H1 (cell line): Measurements from ENCODE around the gene WBP4.

- RRBS = no CpG with 5 or more reads among the region's 33 CpGs
CAGE:
- cytosol, long polyA plus RNA = no peak
- long polyA plus RNA = no peak
- nucleus, long polyA plus RNA = no peak
These were observed 187.0 kb downstream of the FOXO1 start for GRCh38 chr13:40479139-40480161.

- RRBS = no CpG with 5 or more reads among the region's 3 CpGs
CAGE:
- cytosol, long polyA plus RNA = no peak
- long polyA plus RNA = no peak
- nucleus, long polyA plus RNA = no peak
These were observed 118.6 kb downstream of the FOXO1 start for GRCh38 chr13:40547686-40548490.

DNA sequence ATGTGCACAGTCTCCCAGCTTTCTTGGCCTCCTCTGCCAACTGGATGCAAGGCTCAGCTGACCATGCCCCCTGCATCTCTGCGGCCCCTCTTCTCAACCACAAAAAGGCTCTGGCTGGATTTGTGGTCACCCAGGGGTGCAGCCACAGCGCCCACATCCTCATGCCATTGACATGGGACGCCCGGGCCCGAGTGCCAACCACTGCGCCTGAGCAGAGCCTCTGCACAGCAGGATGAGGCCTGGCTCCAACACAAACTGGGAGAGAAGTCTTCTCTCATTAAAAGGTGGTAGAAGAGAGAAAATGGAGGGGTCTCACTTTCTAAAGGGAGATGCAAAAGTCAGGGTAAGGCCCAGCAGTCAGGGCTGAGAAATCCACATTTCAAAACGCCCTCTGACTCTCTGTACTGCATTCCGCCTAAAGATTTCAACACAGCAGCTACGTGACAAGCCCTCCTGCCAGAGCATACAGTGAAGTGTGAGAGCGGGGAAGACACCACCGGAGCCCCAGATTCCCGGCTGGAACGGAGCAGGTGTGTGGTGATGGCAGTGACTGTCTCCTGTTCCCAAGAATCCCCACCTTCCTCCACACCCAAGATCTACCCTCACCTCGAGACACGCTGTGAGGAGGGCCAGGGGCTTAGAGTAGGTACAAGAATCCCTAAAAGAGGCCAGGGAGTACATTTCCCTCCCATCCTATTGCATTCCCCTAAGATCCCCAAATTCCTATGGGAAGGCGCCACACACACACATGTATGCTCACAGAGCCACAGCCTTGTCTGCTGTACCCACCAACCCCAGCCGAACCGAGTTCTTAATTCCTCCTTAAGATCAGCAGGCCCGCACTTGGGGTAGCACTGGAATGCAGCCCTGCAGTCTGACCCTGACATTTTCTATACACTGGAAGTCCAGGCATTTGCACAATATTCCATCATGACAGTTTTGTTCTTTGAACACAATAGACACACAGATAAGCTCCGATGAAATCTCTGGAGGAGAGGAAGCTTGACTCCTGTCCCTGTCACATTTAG is 103.1 kb downstream of the FOXO1 start:
- RRBS = no CpG with 5 or more reads among the region's 20 CpGs
CAGE:
- cytosol, long polyA plus RNA = no peak
- long polyA plus RNA = no peak
- nucleus, long polyA plus RNA = no peak

- RRBS = no CpG with 5 or more reads among the region's 6 CpGs
CAGE:
- cytosol, long polyA plus RNA = no peak
- long polyA plus RNA = no peak
- nucleus, long polyA plus RNA = no peak
These were observed 60.7 kb downstream of the FOXO1 start for GRCh38 chr13:40605519-40606273.

- RRBS = no CpG with 5 or more reads among the region's 1 CpG
CAGE:
- cytosol, long polyA plus RNA = no peak
- long polyA plus RNA = no peak
- nucleus, long polyA plus RNA = no peak
These were observed 59.8 kb downstream of the FOXO1 start for GRCh38 chr13:40606677-40606983.

DNA sequence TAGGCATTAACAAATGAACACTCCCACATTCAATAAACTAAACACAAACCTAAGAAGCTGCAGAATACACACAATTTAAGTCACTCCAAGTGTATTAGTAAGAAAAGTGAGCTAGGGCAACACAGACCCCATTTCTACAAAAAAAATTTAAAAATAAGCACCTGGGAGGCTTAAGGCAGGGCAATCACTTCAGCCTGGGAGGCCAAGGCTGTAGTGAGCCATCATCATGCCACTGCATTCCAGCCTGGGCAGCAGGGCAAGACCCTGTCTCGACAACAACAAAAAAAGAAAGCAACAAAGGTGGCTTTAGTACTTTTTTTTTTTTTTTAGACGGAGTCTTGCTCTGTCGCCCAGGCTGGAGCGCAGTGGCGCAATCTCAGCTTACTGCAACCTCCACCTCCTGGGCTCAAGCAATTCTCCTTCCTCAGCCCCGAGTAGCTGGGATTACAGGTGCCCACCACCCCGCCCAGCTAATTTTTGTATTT is 32.0 kb downstream of the FOXO1 start:
- RRBS = no CpG with 5 or more reads among the region's 7 CpGs
CAGE:
- cytosol, long polyA plus RNA = no peak
- long polyA plus RNA = no peak
- nucleus, long polyA plus RNA = no peak

DNA sequence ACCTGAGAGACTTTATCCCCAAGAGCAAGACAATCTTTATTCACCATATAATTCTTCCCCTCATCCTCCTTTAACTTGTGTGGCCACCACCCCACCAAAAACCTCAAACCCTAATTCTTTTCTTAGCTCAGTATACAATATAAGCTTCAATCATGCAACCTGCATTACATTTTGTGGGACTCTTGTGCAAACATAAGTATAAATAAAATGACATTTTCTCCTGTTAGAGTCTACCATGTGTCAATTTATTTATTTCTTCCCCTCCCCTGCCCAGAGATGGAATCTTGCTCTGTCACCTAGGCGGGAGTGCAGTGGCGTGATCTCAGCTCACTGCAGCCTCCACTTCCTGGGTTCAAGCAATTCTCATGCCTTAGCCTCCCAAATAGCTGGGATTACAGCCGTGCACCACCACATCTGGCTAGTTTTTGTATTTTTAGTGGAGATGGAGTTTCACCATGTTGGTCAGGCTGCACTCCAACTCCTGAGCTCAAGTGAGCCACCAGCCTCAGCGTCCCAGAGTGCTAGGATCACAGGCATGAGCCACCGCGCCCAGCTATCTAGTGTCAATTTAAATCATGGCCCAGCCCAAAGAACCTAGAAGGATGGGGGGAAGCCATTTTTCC is 19.2 kb downstream of the FOXO1 start:
- RRBS = no CpG with 5 or more reads among the region's 6 CpGs
CAGE:
- cytosol, long polyA plus RNA = no peak
- long polyA plus RNA = no peak
- nucleus, long polyA plus RNA = no peak

GRCh38 chr13:40993920-40994570 is 25.1 kb downstream of the ELF1 start:
- RRBS = no CpG with 5 or more reads among the region's 3 CpGs
CAGE:
- cytosol, long polyA plus RNA = no peak
- long polyA plus RNA = no peak
- nucleus, long polyA plus RNA = no peak

DNA sequence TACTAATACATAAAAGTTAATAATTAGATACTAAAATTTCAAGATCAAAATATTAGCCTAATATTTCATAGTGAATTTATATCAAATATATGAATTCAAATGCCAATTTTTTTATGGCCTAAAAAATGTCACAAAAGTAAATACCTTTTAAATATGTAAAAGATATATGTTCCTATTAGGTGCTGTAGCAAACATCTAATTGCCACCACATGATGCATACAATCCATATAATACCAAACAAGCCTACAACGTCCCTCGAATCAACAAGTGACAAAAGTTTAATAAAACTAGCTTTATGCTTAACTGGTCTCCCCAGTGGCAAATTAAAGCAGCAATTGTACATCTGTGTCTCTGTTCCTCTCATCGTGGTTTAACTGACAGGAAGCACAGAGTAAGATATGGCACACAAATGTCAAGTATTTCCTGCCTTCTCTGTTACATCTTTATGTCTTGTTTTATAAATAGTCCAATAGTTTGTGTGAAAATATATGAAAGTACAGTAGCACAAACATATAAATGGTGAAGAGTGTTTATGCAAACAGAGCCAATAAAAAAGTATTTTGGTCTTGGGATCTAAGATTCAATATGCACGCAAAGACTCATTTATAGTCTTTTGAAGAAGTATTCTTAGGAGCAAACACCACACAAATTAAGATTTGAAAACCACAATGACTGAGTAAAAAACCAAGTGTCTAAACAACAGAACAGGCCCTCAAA is 14.3 kb downstream of the ELF1 start:
- RRBS = no CpG with 5 or more reads among the region's 4 CpGs
CAGE:
- cytosol, long polyA plus RNA = no peak
- long polyA plus RNA = no peak
- nucleus, long polyA plus RNA = no peak

DNA sequence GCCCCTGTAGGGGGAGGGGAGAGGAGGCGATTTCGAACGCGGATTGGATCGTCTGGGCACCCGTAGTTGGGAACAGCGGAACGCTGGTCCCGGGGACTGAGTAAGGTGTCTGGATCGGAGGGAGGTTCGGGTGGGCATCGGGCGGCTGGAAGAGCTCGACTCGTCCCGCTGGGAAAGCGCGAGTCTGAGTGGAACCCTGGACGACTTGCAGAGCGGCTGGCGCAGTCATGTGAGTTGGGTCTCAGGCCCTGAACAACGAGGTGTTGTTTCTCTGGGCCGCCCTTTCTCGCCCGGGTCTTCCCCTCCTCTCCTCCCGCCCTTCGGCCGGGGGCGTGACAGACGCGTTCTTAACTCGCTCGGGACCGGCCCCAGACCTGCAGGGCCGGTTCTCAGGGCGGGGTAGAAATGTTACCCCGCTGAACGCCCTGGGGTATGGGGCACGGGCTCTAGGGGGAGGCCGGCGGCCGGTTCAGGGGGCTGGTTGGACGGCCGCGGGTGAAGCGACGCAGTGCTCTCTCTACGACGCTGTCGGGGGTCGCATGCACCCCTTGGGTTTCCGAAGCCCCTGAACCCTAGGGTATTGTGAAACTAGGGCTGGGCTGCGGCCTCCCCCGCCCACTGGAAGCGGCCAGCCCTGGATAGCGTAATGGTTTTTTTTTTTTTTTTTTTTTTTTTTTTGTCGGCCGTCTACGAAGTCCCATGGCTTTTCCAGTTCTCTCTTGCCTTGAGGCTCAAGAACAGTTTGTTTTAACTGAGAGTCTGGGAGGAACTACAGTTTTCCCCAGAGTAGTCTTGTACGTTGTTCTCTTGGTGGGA is at the start of gene WBP4:
WBP4 (plus strand) TSS at position 63 of the 816 bp plus-strand sequence.
- RRBS = under 1% methylated on average over 9 of the region's 60 CpGs
CAGE:
- cytosol, long polyA plus RNA = start-site peak on the plus strand centred at position 97 of the sequence, 49 bp wide, 659 reads
- long polyA plus RNA = start-site peak on the plus strand centred at position 123 of the sequence, 100 bp wide, 828 and 607 reads in 2 replicates
- nucleus, long polyA plus RNA = start-site peak on the plus strand centred at position 100 of the sequence, 75 bp wide, 1,279 reads

DNA sequence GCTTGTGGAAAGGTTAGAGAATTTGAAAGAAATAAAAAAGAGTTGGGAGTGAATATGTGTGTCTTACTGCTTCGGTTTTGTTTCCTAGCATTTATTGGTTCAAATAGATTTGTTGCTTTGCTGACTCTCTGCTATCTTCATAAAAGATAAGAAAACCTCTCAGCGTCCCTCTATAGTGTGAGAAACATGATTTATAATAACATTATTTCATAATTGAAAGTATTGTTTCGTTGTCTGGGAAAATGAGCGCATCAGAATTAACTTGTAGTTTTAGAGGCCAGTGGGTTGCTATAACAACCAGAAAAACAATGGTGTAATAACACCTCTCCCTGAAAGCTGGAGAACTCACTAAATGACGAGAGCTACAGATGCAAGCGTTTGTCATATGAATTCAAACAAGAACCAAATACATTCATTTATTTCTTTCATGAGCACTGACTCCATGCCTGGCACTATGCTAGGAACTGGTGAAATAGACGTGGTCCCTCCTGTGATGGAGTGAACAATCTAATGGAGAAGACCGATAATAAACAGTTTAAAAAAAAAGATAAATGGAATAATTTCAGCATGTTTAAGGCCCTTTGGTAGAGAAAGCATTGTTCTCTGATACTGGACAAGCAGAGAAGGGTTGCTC is 16.4 kb downstream of the KBTBD7 start:
- RRBS = no CpG with 5 or more reads among the region's 8 CpGs
CAGE:
- cytosol, long polyA plus RNA = no peak
- long polyA plus RNA = no peak
- nucleus, long polyA plus RNA = no peak

- RRBS = no CpG with 5 or more reads among the region's 4 CpGs
CAGE:
- cytosol, long polyA plus RNA = no peak
- long polyA plus RNA = no peak
- nucleus, long polyA plus RNA = no peak
These were observed 45.6 kb downstream of the NAA16 start for GRCh38 chr13:41356709-41357088.

GRCh38 chr13:41488167-41488567 is 30.8 kb downstream of the RGCC start:
- RRBS = no CpG with 5 or more reads among the region's 2 CpGs
CAGE:
- cytosol, long polyA plus RNA = no peak
- long polyA plus RNA = no peak
- nucleus, long polyA plus RNA = no peak

GRCh38 chr13:41622521-41623534 is 165.5 kb downstream of the RGCC start:
- RRBS = no CpG with 5 or more reads among the region's 6 CpGs
CAGE:
- cytosol, long polyA plus RNA = no peak
- long polyA plus RNA = no peak
- nucleus, long polyA plus RNA = no peak

- RRBS = no CpG with 5 or more reads among the region's 1 CpG
CAGE:
- cytosol, long polyA plus RNA = no peak
- long polyA plus RNA = no peak
- nucleus, long polyA plus RNA = no peak
These were observed 180.9 kb downstream of the VWA8 start for GRCh38 chr13:41779822-41780648.

DNA sequence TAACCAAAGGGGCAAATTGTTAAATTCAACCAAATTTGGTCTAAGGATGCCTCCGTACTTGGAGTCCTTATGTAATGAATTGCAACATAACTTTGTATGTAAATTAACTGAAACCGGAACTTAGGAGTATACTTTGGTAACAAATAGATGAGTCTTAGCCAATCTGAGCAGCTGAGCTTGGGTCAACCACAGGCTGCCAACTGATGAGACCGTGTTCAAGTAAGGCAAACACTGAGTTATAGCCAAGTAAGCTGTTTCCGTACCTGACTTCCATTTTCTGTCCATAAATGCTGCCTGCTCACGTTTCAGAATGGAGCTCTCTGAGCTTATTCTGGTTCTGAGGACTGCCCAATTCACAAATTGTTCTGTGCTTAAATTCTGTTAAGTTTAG is 5.3 kb downstream of the VWA8 start:
- RRBS = no CpG with 5 or more reads among the region's 5 CpGs
CAGE:
- cytosol, long polyA plus RNA = no peak
- long polyA plus RNA = no peak
- nucleus, long polyA plus RNA = no peak

DNA sequence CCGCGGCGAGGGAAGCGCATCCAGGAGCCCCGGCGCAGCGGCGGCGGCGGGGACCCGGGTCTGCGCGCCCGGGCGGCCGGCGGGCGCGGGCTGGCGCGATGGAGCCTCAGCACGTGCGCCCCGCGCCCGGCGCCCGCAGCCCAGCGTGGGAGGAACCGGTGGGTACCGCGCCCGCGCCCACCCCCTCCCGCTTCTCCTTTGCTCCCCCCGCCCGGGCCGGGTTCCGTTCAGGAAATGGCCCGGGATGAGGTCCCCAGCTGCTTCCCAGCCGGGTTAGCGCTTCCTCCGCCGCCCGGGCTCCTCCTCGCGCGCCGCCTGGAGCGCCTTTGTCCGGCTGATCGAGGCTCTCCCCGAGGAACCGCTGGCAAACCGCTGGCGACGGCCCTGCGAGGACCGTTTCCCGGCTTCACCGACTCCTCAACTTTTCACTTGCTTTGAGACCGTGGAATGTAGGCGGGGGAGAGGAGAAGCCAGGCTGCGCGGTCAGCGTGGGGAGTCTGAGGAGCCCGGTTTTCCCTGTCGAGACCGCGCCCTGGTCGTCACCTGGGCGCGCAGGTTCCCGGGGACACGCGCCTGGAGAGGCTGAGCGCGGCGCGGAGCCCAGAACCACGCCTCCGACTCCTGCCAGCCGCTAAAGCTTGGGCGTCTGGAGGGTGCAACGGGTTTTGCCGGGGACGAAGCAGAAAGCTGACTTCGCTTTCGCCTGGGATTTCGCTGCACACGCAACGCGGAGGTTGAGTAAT is 7.5 kb upstream of the DGKH start:
- RRBS = under 1% methylated on average over 58 of the region's 93 CpGs
CAGE:
- cytosol, long polyA plus RNA = no peak
- long polyA plus RNA = no peak
- nucleus, long polyA plus RNA = no peak

DNA sequence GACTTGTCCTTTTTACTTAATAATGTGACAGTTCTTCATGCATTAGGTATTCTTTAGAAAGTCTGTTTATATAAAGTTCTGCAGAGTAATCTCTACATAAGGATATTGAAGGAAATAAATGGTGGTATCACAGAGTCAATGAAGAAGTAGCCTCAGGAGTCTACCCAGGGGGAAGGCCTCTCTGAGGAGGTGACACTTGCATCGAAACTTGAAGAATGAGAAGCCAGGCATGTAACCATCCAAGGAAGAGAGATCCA is 22.9 kb downstream of the AKAP11 start:
- RRBS = no CpG with 5 or more reads among the region's 1 CpG
CAGE:
- cytosol, long polyA plus RNA = no peak
- long polyA plus RNA = no peak
- nucleus, long polyA plus RNA = no peak

GRCh38 chr13:42302289-42302977 is 30.5 kb downstream of the AKAP11 start:
- RRBS = no CpG with 5 or more reads among the region's 8 CpGs
CAGE:
- cytosol, long polyA plus RNA = no peak
- long polyA plus RNA = no peak
- nucleus, long polyA plus RNA = no peak

GRCh38 chr13:42708185-42708741 is 73.1 kb upstream of the FAM216B start:
- RRBS = no CpG with 5 or more reads among the region's 4 CpGs
CAGE:
- cytosol, long polyA plus RNA = no peak
- long polyA plus RNA = no peak
- nucleus, long polyA plus RNA = no peak